HCT116 (cell line): ENCODE measurements around a stretch of chr12.

DNA sequence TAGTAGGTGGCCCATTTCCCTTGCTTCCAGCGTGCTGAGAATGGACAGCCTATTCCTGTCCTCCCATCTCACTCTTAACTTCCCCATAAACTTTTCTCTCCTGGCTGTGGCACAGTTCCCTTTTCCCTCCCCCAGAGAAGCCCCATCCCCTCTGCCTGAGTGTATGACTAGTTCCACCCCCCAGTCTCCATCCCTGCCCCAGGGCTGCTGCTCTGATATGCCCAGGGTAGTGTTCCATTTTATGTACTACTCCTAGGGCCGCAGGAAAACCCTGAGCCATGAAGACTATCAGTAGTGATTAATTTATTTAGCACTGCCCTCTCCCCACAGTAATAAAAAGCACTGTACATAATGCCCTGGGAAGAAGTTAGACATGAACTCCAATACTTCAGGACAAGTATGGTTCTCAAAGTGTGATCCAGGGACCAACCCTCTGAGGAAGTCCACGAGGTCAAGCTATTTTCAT, 11.4 kb upstream of the CHD4 start:
- RRBS = no CpG with 5 or more reads among the region's 3 CpGs

DNA sequence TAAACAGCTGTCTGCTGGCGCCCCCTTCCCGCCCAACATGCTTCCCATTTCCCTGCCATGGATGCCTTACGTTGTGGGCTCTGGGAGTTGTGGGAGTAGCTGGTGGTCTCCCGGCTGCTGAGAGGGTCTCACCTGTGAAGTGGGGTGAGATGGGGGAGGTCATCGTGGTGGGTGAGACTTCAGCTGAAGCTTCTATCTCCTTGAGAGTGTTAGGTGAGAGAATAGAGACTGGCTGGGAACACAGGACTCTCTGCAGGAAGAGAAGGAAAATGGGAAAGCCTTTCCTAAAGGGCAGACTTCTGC, 2.2 kb downstream of the ACRBP start:
- RRBS = no CpG with 5 or more reads among the region's 5 CpGs

DNA sequence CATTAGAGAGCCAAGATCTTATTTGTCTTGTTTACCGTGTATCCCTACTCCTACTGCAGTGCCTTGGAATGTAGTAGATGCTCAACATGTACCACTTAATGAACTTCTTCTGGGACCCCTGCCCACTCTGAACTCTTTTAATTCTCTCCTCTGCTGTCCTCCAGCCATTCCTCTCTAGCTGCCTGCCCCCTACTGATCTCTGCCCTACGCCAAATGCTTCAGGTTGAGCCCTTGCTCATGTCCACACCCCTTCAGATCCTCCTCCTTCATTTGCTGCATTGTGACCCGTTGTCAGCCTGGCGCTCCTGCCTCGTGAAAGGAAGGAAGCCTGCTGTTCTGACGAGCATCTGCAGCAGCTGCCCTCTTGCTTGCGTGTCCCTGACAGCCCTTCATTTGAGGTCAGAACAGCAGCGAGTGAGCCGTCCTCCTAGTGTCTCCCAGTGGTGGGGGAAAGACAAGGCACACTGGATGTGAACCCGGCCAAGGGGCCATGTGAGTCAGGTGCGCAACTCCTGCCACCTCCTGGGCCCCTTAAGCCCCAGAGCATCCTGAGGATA, 2.9 kb upstream of the PIANP start:
- RRBS = no CpG with 5 or more reads among the region's 11 CpGs

DNA sequence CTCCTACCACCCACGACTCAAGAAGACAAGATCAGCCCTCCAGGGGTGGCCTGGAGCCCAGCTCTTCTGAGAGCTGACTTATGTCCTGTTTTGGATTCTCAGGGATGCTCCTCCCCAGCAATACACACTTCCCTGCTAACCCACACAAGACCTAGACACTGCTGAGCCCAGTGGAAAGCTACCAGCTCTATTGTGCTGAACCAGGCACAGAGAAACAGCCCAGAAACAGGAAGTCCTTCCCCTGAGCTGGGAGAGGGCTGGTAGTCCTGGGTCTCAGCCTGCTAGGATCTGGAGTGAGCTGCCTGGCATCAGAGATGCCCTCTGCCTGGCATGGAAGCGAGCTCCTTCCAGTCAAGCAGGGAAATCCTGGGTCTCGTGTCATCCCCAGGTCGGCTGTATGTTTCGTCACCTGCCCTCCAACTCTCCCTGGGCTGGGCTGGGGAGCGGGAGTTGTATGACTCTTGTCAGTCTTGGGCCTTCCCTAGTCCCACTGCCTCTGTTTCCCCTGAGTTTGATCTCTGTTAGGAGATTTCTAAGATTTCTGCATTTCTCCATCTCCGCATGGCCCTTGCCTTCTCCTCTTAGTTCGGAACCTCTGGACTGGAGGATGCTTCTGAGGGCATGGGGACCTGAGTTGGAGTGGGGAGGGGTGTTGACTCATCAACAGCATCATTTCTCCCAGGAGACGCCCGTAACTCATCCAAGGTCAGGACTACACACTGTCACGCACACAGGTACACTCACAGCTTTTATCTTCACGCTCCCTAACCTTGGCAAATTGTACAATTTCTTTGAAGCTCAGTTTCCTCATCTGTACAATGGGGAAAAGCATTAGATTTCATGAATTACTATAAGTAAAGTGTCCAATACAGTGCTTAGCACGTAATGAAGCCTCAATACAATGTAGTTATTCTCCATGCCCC, 988 bp upstream of the LAG3 start:
- RRBS = no CpG with 5 or more reads among the region's 13 CpGs

- RRBS = no CpG with 5 or more reads among the region's 22 CpGs
Measured at GRCh38 chr12:6774528-6775507, 2.5 kb downstream of the LAG3 start.

- RRBS = no CpG with 5 or more reads among the region's 19 CpGs
Measured at GRCh38 chr12:6778096-6778644, 5.8 kb downstream of the LAG3 start.

- RRBS = no CpG with 5 or more reads among the region's 6 CpGs
Measured at GRCh38 chr12:6779523-6780205, 7.3 kb downstream of the LAG3 start.

DNA sequence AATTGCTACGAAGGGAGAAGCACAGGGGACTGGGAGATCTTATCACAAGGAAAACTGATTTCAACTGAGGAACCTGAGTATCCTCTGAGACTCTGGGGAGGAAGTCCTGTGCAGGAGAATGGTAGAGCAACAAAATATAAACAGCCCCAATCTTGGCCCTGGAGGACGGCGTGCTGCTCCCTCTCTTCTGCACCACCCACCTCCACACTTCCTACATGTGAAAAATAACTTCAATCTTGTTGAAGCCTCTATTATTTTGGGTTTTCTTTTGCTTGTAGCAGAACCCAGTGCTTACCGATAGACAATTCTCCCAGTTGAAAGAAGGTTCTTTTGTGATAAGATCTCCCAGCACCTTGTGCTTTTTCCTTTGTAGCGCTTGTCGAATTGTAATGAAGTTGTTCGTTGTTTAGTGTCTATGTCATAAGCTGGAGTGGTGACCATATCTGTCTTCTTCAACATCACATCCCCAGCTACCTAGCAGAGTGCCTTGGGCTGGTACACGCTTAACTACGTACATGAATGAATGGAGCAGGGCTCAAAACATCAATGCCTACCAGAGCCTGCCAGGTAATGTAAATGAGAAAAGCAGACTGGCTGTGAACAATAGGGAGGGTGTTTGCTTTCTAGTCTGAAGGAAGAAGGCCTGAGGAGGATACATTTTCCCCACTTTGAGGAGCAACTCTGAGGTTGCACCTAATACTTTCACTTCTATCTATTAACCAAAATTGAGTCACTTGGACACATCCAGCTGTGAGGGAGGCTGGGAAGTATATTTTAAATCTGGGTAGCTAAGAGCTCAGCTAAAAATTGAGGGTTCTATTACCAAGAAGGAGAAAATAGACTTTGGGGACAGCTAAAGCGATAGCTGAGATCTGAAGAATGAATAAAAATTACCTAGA, 2.6 kb upstream of the CD4 start:
- RRBS = no CpG with 5 or more reads among the region's 10 CpGs

- RRBS = 96% methylated on average over 7 of the region's 37 CpGs
Measured at GRCh38 chr12:6836721-6837715, 3.7 kb upstream of the GNB3 start.

DNA sequence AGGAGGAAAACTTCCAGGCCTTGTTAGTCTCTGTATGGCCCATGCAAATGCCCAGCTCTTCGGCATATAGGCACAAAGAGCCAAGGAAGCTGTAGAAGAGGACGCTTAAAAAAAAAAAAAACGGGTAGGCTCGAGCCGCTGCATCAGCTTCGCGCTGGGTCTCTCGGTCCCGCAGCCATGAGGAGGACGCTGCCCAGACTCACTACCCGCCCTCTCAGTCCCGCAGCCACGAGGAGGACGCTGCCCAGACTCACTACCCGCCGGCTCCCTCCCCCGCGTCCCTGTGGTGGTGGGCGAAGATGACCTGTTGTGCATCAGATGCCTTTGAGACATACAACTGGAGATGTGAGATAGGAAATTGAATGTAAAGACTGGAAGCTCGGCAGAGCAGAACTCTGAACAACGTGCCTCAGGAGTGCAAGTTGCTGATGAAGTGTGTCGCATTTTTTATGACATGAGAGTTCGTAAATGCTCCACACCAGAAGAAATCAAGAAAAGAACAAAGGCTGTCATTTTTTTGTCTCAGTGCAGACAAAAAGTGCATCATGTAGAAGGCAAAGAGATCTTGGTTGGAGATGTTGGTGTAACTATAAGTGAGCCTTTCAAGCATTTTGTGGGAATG, 11.5 kb upstream of the SPSB2 start:
- RRBS = no CpG with 5 or more reads among the region's 23 CpGs

DNA sequence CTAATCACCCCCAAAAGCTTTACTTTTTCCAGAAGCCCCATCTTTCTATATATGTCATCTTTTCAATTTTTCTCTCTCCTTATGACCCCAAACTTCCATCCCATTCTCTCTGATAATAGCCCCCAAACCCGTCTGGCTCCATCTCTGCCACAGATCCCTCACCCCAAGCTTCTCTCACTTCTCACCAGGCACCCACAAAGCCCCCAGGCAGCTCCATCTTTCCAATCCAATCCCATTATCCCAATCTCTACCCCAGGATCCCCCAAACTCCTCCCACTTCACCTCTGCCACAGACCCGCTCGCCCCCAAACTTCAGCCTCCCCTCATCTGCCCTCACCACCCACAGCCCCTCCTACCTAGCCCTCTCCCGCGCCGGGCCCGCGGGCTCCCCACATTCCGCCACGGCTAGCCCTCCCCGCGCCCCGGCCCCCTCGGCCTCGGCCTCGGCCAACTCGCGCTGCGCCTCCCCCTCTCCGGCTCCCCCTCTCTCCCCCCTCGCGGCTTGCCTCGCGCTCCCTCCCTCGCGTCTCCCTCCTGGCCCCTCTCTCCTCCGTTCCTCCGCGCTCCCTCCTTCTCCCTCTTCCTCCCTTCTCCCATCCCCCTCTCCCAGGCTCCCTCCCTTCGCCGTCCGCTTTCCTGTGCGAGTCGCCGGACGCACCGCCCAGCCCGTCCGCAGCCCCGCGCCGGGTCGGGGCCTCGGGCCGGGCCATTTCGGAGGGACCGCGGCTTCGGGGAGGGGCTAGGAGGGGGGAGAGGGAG, 409 bp upstream of the ATN1 start:
- RRBS = 2% methylated on average over 28 of the region's 49 CpGs

- RRBS = no CpG with 5 or more reads among the region's 4 CpGs
Measured at GRCh38 chr12:6929368-6929877, 1.7 kb downstream of the ATN1 start.

DNA sequence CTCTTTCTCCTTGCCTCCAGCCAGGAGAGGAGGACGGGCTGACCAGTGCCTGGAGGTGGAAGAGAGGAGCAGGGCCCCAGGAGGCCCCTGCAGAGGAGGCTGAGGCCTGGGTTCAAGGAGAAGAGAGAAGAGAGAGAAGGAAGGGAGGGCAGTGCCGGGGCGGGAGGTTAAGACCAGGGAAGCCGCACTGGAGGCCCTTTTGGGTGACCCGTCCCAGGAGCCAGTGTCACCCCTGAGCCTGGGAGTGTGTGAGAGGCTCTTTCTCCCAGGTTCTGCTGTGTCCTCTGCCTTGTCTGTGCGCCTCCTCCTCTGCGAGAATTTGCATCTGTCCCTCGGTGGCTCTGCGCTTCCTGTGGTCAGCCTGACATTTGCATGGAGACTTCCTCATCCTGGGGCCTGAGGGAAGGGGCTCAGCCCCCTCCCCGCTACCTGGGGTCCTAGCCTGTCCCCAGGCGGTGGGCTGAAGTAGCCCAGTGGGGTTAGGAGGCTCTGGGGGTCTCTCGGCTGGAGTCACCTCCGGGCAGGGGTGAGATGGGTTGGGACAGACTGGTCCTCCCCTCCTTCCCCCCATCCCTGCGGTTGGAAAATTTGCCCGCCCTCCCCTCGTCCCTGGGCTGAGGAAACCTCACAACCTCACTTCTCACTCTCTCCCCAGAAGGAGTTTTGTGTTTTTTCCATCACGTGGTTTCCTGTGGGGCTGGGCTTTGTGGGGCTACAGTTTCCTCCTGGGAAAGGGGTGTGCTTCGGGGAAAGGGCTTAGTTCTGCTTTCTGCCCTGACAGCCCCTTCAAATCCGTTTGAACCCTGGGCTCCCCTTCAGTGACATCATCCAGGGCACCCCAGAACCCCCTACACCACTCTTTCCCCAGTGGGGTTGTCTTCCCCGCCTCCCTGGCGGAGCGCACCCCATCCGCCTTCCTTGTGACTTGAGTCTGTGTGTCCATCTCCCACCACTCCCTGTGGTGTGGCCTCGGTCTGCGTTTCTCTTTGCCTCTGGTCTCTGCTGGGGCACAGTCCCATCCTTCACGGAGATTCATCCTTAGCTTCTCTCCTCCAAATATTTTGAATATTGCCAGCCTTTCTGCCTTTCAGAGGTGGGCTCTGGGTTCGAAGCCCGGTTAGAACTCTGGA, 2.5 kb downstream of the PTPN6 start:
- RRBS = no CpG with 5 or more reads among the region's 28 CpGs

GRCh38 chr12:6956952-6957648, 5.9 kb downstream of the PTPN6 start:
- RRBS = 96% methylated on average over 6 of the region's 21 CpGs

DNA sequence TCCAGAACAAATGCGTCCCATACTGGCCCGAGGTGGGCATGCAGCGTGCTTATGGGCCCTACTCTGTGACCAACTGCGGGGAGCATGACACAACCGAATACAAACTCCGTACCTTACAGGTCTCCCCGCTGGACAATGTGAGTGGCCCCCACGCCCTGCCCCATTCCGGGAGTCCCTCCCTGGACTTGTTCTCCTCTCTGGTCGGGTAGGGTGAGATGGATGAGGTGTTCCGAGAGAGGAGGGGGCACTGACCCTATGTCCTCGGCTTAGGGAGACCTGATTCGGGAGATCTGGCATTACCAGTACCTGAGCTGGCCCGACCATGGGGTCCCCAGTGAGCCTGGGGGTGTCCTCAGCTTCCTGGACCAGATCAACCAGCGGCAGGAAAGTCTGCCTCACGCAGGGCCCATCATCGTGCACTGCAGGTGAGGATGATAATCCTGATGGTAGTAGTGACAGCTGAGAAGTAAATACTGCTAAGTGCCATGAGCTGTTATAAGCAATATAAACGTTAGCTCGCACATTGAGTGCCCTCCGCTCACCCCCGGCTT, 6.6 kb downstream of the PTPN6 start:
- RRBS = no CpG with 5 or more reads among the region's 21 CpGs

GRCh38 chr12:6962132-6962531, 8.3 kb downstream of the PHB2 start:
- RRBS = no CpG with 5 or more reads among the region's 13 CpGs

DNA sequence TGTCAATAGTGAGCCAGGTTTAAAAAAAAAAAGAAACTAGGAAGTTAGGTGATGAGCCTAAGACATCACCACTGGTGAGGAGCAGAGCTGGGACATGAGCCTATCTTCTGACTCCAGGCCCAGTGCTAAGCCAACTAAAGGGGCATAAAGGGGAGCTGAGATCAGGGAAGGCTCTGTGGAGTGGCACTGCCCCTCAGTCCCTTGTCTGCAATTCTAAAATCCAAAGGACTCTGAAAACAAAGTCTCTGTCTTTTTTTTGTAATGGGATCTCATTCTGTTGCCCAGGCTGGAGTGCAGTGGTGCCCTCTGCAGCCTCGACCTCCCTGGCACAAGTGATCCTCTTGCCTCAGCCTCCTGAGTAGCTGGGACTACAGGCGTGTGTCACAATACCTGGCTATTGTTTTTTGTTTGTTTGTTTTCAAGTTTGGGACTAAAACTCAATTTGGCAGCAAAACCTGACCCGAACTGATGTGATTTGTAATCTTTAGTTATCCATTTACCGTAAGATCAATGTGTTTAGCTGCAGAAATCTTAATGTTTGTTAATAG, 935 bp upstream of the C1S start:
- RRBS = no CpG with 5 or more reads among the region's 4 CpGs

DNA sequence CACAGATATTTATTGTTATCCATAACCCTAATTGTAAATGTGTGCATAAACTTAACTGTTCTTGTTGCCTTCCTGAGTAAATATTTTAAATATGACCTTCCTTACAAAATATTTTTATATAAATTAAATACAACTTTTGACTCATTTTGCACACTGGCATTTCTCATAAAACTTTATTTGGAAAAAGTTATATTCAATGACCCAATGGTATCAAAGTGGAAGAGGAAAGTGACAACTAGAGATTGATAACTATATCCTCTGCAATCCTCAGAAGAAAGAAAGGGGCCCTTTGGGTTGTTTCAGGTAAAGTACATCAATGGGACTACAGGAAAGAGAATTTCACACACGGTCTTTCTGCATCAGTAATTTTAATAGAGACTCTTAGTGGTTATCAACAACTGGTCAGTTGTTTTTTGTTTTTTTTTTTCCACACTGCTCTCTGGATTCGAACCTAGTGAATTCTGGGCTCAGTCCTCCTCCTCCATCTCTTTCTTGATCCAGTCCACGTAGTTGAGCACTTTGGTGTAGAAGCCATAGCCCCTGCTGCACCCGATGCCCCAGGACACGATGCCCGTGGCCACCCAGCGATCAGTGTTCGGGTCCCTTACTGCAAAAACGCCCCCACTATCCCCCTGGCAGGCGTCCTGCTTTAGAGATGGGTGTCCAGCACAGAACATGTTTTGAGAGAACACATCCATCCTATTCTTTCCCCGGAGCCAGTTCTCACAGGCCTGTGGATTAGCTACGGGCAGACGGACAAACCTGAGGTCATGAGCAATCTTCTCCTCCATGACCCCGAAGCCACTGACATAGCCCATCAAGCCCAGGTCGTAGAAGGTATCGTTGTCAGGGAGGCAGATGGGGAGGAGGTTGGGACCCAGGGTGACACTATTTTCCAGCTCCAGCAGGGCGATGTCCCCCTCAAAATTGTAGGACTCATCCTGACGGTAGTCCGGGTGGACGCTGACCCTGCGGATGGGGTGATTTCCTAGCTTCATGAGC, 11.9 kb downstream of the C1R start:
- RRBS = no CpG with 5 or more reads among the region's 21 CpGs

- RRBS = no CpG with 5 or more reads among the region's 4 CpGs
Measured at GRCh38 chr12:7136747-7137256, 6.6 kb downstream of the CLSTN3 start.

- RRBS = no CpG with 5 or more reads among the region's 6 CpGs
Measured at GRCh38 chr12:7843671-7843922, 29.1 kb downstream of the SLC2A14 start.